T47D (cell line): ENCODE data around the genes DGKQ and RNF212.

DNA sequence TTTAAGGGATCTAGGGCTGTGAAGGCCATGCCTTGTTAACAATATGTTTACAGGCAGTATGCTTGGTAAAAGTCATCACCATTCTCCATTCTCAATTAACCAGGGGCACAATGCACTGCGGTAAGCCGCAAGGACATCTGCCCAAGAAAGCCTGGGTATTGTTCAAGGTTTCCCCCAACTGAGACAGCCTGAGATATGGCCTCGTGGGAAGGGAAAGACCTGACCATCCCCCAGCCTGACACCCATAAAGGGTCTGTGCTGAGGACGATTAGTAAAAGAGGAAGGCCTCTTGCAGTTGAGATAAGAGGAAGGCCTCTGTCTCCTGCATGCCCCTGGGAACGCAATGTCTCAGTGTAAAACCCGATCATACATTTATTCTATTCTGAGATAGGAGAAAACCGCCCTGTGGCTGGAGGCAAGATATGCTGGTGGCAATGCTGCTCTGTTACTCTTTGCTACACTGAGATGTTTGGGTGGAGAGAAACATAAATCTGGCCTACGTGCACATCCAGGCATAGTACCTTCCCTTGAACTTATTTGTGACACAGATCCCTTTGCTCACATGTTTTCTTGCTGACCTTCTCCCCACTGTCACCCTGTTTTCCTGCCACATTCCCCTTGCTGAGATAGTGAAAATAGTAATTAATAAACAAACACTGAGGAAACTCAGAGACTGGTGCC is 63.8 kb downstream of the ZNF732 start:
- RRBS: no CpG with 5 or more reads among the region's 8 CpGs

DNA sequence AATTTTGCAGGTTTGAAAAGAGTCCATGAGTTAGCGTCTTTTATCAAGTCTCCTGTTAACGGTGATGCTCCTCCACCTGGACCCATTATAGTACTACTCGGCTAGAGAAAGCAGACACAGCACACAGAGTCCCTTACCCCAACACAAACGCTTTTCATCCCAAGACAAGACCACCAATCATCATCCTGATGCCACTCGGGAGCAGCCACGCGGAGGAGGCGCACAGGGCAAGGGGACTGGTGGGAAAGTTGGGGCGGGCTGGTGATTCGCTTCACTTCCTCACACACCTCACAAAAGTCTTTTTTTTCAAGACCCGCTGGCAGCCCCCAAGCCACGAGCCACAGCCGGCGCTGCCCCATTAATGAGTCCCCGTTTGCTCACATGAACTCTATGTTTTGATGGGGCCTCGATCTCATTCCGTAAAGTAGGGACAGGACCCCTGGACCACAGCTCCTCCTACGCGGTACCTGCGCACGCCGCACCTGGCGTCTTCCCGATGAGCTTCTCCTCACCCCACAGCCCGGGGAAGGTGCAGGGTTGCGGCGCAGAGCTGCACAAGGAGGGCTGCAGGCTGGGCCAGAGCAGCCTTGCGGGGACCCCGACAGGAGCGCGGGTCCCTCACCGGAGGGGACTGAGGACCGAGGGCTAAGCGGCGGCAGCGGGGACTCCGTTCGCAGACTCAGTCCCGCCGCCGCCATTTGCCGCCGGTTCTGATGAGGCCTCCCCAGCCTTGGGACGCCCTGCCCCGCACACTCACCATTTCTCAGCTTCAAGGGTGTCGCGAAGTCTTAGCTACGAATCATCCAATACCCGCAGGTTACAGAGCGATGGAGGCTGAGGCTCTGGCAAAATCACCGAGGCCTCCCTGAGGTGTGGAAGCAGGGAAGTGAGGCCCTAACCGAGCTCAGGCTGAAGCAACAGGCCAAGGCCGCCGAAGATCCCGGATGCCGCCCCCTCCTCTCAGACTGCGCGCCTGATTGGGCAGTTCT is 25.4 kb downstream of the ZNF721 start:
- RRBS: under 1% methylated on average over 8 of the region's 58 CpGs

GRCh38 chr4:532226-533171 is 33.5 kb downstream of the PIGG start:
- RRBS: no CpG with 5 or more reads among the region's 12 CpGs

GRCh38 chr4:672222-672653 is 1.8 kb downstream of the ATP5ME start:
- RRBS: 97% methylated on average over 2 of the region's 11 CpGs

DNA sequence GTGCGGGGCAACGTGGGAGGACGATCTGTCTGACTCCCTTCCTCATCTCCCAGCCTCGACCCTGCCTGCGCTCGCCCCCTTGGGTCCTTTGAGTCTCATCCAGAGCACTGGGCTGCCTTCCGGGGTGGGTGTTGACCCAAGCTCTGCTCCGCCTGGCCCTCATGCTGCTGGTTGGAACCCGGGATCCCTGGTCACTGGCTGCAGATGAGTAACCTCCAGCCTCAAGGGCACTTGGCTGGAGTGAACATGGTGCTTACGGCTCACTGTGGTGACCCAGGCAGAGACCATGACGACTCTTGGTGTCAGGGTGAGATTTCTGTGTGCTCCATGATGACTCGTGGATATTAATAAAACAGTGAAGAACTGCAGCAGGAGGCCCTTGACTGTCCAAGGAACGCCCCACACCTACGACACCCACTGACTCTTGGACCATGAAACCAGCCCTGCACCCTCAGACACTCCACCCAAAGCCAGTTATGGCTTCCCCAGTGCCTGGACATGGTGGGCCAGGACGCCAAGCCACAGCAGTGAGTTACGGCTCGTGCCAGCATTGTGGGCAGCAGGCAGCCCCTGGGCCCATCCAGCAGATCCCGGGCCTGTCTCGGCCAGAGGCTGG is 1.2 kb downstream of the SLC49A3 start:
- RRBS: 13% methylated on average over 5 of the region's 19 CpGs

- RRBS: 59% methylated on average over 3 of the region's 42 CpGs
Observed at GRCh38 chr4:721023-722220, 15.8 kb downstream of the PCGF3 start.

DNA sequence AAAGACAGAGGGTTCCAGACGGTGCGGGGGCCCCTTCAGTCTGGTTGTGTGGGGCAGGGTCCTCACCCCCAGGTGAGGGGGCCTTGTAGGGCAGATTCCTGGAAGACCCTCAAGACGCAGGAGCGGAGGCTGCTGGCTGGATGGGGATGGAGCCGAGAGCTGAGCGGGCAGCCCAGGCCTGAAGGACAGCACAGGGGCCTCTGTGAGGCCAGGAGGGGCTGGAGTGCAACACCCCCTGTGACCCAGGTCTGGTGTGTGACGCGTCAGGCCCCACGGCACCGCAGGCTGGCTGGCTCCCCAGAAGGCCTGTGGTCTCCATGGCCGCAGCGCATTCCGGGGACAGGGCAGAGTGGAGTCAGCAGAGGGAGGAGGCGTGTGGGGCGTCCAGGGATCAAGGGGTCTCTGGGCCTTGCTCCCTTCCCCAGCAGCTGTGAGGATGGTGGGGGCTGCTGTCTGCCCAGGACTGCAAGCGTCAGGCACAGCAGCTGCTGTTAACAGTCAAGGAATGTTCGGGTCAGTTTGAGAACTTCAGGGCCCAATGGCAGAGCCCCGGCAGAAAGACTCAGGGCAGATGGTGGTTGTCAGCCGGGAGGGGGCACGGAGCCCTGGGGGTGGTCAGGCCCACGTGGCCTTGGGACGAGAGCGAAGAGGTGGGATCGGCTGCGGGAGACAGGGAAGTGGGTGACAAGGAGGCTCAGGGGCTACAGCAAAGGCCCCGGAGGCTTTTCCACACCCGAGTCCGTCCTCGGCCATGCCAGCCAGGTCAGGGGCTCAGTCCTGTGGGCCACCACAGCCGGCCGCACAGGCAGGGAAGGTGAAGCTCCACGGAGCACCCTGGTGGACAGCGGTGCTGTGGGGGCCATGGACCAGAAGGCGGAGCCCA is 18.2 kb downstream of the PCGF3 start:
- RRBS: 95% methylated on average over 7 of the region's 34 CpGs

DNA sequence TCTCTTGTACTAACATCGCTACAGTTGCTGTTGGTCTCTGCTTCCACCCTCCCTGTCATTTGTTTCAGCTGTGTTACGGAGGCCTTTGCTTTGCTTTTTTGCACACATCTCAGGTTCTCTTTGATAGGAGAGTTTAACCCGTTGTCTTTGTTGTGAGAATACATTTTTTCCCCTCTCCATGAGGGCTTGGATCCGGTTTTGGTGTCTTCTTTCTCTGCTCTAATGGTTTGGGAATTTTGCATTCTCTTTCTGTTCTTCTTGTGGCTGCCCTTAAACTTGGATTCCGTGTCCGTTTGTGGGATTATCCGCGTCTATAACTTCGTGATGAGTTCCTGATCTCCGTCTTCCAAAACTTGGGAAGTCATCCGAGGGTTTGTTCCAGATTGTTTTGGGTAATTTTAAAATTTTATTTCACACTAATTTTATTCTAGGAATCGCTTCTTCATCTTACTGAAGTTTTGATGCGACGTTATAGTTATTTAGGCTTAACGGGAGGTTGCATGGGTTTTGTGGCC is 45.3 kb downstream of the PCGF3 start:
- RRBS: no CpG with 5 or more reads among the region's 15 CpGs

DNA sequence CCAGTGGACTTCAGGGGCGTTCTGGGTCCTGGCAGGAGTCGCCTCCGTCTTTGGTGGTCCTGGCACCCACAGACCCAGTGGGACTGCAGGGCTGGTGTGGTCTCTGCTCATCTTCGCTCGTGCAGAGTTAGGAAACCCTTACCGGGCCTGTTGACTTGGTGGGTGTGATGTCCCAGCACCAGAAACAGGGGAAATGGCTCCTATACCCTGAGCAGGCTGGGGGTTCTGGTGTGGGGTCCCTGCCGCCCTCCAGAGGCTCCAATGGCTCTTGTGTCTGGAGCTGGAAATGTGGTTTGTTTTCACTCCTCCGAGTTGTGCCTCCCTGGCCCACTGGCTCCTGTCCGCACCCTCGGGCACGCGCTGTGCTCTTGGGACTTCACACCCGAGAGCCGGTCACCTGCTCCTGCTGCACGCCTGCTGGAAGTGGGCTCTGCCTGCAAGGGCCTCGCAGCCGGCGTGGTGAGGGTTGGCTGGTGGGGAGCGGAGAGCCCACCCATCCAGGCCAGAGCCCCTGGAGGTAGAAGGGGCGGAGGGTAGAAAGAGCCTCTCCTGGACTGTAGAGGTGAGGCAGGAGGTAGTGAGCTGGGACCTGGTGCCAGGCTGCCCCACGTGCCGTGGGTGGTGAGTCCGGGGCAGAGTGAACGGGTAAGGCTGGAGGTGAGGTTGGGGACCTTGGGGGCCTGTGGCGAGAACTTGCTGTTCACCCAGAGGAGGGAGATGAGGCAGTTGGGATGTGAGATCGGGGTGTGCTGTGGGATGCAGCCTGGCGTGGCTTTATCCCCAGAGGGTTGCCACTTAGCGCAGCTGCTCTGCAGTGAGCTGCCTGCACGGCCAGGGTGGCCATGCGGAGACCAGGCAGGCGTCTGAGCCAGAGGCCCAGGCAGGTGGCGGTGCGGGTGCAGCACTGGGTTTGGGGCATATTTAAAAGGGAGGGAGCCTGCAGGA is 48.6 kb downstream of the PCGF3 start:
- RRBS: 95% methylated on average over 4 of the region's 33 CpGs

GRCh38 chr4:889406-889675 is 42.8 kb downstream of the GAK start:
- RRBS: no CpG with 5 or more reads among the region's 7 CpGs

DNA sequence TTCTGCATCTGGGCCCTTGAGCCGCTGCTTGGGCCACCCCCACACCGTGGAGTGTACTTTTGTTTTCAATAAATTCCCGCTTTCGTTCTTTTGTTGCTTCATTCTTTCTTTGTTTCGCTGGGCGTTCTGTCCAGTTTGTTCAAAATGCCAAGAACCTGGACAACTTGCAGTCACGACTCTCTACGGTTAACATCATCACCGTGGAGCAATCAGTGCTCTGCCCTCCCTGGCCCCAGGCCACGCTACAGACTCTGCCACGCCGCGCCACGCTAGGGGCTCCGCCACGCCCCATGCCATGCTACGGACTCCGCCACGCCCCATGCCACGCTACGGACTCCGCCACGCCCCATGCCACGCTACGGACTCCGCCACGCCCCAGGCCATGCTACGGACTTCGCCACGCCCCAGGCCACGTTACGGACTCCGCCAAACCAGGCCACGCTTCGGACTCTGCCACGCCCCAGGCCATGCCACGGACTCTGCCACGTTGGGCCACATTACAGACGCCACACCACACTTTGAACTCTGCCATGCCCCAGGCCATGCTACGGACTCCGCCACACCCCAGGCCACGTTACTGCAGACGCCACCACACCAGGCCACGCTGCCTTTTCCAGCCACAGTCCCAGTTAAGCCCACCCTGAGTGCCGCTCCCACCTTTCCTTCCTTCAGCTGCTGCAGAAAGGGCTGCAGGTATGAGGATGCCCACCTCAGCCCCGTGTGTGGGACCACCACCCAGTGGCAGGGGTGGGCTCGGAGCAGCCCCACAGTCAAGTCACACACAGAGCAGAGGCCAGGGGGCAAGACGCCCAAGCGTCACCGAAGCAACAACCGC is 26.7 kb downstream of the GAK start:
- RRBS: no CpG with 5 or more reads among the region's 51 CpGs

GRCh38 chr4:924137-924407 is 8.0 kb downstream of the GAK start:
- RRBS: no CpG with 5 or more reads among the region's 2 CpGs

GRCh38 chr4:957375-958271 is 15.7 kb downstream of the DGKQ start:
- RRBS: 97% methylated on average over 6 of the region's 48 CpGs

- RRBS: 2% methylated on average over 33 of the region's 61 CpGs
Observed at GRCh38 chr4:972824-973461, 426 bp downstream of the DGKQ start.

DNA sequence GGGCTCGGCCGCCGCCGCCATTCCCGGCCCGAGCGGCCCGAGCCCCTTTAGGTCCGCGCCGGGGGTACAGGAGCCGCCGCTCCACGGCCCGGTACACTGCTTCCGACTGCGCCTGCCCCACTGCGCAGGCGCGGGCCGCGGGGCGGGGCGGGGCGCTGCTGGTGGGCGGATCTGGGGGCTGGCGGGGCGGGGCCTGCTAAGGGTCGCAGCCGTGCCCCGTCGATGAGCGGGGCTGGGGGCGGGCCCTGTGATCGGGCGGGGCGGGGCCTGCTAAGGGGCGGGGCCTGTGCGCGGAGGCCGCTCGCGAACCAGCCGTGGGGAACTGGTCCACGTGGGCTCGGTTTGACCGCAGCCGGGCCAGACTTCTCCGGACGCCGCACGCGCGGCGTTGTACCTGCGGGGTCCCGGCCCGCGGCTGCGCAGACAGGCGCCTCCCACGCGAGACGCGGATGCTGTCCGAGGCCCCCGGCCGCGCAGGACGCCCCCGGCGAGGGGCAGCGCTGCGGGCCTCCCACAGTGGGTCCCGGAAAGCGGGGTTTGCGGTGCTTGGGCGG is at the start of gene DGKQ:
Gene DGKQ, minus strand, starts transcription at position 108 of the 554 bp plus-strand sequence.
- RRBS: 45% methylated on average over 26 of the region's 78 CpGs

GRCh38 chr4:1010429-1011072 is 875 bp upstream of the FGFRL1 start:
- RRBS: 3% methylated on average over 12 of the region's 38 CpGs

DNA sequence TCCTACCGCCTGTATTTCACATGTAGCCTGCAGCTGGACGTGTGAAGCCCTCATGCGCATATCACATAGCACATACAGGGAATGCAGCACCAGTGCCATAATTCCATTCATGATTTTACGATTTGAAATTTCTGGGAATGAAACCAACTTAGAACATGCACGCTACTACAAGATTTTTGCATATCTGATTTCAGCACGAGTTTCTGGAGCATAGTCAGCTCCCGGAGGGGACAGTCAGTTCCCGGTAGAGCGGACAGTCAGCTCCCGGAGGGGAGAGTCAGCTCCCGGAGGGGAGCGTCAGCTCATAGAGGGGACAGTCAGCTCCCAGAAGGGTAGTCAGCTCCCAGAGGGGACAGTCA is 41.8 kb downstream of the FGFRL1 start:
- RRBS: 2% methylated on average over 2 of the region's 12 CpGs

- RRBS: 64% methylated on average over 6 of the region's 69 CpGs
Observed at GRCh38 chr4:1113472-1114219, at the start of gene RNF212. Gene RNF212, minus strand, starts transcription at chr4:1113564.

DNA sequence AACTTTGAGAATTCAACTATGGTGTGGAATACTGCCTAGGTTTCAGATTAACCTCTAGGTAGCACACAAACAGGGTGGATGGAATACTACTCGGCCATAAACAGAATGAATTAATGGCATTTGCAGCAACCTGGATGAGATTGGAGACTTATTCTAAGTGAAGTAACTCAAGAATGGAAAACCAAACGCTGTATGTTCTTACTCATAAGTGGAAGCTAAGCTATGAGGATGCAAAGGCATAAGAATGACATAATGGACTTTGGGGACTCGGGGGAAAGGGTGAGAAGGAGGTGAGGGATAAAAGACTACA is 14.5 kb upstream of the RNF212 start:
- RRBS: no CpG with 5 or more reads among the region's 3 CpGs

DNA sequence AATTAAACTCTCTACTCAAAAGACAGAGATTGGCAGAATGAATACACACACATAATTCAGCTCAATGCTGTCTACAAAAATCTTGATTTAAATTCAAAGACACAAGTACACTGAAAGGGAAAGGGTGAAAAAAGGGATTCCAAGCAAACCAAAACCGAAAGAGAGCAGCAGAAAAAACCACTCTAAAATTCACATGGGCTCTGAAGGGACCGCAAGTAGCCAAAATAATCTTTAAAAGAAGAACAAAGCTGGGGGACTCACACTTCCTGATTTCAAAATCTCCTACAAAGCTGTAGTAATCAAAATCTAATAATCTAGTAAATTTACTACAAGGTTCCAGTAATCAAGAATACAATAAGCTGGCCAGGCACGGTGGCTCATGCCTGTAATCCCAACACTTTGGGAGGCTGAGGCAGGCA is 11.9 kb upstream of the SPON2 start:
- RRBS: no CpG with 5 or more reads among the region's 3 CpGs